ENCODE measurements around the genes SMIM35 and CD3G.

GRCh38 chr11:116979750-116980537 is 118.3 kb downstream of the SIK3 start:
- RRBS, 2 experiments: no CpG with 5 or more reads among the region's 6 CpGs
CAGE:
- cytosol, long polyA minus RNA: no peak
- cytosol, long polyA plus RNA: no peak
- long polyA plus RNA: no peak
- nucleus, long polyA minus RNA: no peak
- nucleus, long polyA plus RNA: no peak

GRCh38 chr11:116981466-116981841 is 116.8 kb downstream of the SIK3 start:
- RRBS, 2 experiments: no CpG with 5 or more reads among the region's 4 CpGs
CAGE:
- cytosol, long polyA minus RNA: no peak
- cytosol, long polyA plus RNA: no peak
- long polyA plus RNA: no peak
- nucleus, long polyA minus RNA: no peak
- nucleus, long polyA plus RNA: no peak

DNA sequence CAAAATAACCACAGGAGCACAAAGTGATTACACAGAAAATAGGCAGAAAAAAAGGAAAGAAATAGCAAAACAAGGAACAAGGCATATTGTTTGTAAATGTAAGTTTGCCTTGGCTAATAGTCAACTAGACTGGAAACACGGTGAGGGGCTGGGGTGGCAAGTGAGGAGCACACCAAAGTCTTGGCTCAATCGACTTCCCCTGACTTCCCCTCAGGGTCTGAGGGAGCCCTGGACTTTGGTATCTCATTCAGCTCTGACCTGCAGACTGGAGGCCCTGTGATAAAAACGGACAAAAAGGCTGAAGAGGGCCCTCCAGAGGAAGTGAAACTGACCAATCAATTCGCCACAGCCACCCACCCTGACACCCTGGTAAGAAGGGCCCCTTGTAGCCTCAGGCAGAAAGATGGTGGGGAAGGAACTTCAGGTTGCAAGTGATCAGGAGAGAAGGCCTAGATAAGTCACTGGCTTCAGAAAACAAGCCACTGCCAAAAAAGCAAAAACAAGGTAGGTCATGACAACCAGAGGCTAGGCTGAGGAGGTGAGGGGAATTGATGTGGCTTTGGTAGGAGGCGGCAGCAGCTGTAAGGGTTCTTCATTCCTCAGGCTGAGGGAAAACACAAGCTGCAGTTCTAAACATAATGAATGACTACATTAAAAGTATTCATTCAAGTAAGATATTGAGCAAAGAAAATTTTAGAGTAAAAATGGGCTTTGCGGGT is 1.7 kb downstream of the SIK3 start:
- RRBS, 2 experiments: no CpG with 5 or more reads among the region's 6 CpGs
CAGE:
- cytosol, long polyA minus RNA: no peak
- cytosol, long polyA plus RNA: no peak
- long polyA plus RNA: no peak
- nucleus, long polyA minus RNA: no peak
- nucleus, long polyA plus RNA: no peak

GRCh38 chr11:117167690-117169022 is 10.4 kb upstream of the SIDT2 start:
- RRBS, 2 experiments: no CpG with 5 or more reads among the region's 9 CpGs
CAGE:
- cytosol, long polyA minus RNA: start-site peak on the plus strand at chr11:117167976-117168062, 54 reads; start-site peak on the plus strand at chr11:117168169-117168229, 65 reads; start-site peak on the plus strand at chr11:117168626-117168630, 30 reads; start-site peak on the plus strand at chr11:117168687-117168692, 25 reads
- cytosol, long polyA plus RNA: no peak
- long polyA plus RNA: no peak
- nucleus, long polyA minus RNA: no peak
- nucleus, long polyA plus RNA: no peak

DNA sequence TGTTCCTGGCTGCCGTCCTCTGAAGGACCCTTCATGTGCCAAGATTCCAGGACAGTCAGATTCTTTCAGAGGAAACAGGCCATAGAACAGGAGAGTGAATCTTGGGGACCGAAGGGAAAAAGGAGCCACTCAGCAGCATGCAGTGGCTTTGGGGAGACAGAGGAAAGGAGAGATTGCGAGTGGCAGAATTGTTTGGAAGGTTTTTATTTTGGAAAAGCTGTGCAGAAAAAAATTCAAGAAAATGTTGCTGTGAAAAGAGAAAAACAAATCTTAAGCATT is 5.7 kb downstream of the TAGLN start:
- RRBS, 2 experiments: no CpG with 5 or more reads among the region's 3 CpGs
CAGE:
- cytosol, long polyA minus RNA: no peak
- cytosol, long polyA plus RNA: no peak
- long polyA plus RNA: no peak
- nucleus, long polyA minus RNA: no peak
- nucleus, long polyA plus RNA: no peak

GRCh38 chr11:117220974-117221686 is 10.7 kb downstream of the PCSK7 start:
- RRBS, 2 experiments: no CpG with 5 or more reads among the region's 8 CpGs
CAGE:
- cytosol, long polyA minus RNA: no peak
- cytosol, long polyA plus RNA: no peak
- long polyA plus RNA: no peak
- nucleus, long polyA minus RNA: no peak
- nucleus, long polyA plus RNA: no peak

DNA sequence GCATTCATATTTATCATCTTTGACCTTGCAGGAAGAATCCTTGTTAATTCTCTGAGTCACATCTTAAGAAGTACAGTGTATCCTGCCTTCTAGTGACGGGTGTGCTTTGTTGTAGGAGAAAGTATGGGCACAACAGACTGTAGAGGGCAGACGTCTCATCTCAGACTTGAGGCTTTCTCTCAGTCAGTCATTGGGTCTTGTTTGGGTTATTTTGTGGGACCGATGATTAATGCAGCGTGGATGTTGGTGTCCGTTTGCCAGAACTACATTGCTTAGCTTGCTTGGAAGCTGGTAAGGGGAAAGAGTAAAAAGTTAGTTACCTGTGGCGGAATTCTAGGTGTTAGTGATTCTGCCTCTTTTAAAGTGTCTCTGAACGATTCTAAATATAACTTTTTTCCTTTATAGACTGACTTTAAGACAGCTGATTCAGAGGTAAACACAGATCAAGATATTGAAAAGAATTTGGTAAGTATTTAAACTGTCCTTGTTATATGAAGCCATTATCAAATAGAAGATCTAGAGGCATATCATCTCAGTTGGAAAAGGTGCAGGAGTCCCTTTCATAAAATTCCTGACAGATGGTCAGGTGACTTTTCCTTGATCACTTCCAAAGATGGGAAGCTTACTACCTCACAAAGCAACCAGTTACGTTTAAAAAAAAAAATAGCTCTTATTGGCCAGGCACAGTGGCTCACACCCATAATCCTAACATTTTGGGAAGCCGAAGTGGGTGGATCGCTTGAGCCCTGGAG is 7.1 kb downstream of the RNF214 start:
- RRBS, 2 experiments: no CpG with 5 or more reads among the region's 10 CpGs
CAGE:
- cytosol, long polyA minus RNA: no peak
- cytosol, long polyA plus RNA: no peak
- long polyA plus RNA: no peak
- nucleus, long polyA minus RNA: start-site peak on the plus strand centred at position 340 of the sequence, 5 bp wide, 6 reads
- nucleus, long polyA plus RNA: no peak

DNA sequence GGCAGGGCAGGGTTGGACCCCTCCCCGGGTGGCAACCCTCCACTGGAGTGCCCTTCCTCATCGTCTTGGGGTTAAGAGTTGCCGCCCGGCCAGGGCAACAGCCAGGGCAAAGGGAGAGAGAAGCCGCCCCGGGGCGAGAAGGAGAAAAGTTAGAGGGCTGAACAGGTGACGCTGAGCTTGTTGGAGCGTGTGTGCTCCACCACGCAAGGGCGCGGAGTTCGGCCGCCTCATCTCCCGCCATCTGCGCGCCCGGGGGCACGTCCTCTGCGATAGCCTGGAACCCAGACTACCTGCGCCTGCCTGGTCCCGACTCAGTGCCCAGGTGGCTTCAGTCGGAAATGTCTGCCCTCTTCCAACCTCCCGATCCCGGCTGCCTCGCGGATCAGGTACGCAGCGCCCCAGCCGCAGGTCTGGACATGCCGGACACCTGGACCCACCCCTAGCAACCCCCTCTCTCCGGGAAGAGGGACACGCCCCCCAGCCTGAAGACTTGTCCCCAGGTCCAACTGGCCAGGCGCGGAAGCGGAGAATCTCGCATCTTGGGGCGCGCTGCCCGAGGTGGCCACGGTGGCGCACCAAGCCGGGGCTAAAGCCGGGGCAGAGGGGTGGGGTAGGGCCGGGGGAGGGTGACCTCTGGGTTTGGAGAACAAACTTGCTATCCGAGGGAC is 1.1 kb downstream of the DSCAML1 start:
- RRBS, 2 experiments: 39 to 43% methylated on average over 12 to 13 of the region's 46 CpGs
CAGE:
- cytosol, long polyA minus RNA: no peak
- cytosol, long polyA plus RNA: no peak
- long polyA plus RNA: no peak
- nucleus, long polyA minus RNA: no peak
- nucleus, long polyA plus RNA: no peak

DNA sequence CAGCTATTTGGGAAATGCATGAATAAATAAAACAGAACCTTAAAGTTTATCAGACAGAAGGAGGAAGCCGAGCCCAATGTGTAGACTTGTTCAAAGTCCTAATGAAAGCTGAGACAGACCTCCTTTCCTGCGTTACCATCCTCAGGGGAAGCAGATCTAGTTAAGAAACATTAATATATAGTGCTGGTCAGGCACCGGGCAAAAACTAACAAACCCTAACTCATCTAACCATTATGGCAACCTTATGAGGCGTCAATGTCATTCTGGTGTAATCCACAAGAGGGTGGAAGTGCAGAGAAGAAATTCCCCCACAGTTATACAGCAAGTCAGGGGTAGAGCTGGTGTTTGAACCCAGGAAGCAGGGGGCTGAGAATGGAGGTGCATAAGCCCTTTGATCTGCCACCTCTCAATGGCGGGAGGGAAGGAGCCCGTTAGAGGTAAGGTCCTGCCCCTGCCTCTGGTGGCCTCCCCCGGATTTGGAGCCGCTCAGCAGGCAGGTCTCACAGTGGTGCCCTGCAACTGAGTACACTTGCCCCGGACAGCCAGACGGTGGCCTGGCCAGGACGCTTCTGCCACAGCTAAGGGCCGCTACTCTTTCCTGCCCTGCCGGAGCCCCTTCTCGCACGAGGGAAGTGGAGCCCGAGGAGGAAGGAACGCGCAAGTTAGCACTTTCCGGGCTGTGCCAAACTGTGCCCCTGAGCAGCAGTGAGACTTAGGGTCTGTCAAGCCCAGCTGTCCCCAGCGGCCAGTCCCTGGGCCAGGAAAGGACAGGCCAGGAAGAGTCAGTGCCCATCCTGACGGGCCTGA is 1.2 kb downstream of the FXYD2 start:
- RRBS, 2 experiments: 2 to 3% methylated on average over 13 of the region's 21 CpGs
CAGE:
- cytosol, long polyA minus RNA: no peak
- cytosol, long polyA plus RNA: no peak
- long polyA plus RNA: no peak
- nucleus, long polyA minus RNA: no peak
- nucleus, long polyA plus RNA: no peak

GRCh38 chr11:117826753-117827223 is 2.2 kb upstream of the FXYD2 start:
- RRBS, 2 experiments: no CpG with 5 or more reads among the region's 2 CpGs
CAGE:
- cytosol, long polyA minus RNA: no peak
- cytosol, long polyA plus RNA: no peak
- long polyA plus RNA: no peak
- nucleus, long polyA minus RNA: no peak
- nucleus, long polyA plus RNA: no peak

GRCh38 chr11:117879844-117880421 is 3.5 kb upstream of the FXYD6 start:
- RRBS, 2 experiments: no CpG with 5 or more reads among the region's 7 CpGs
CAGE:
- cytosol, long polyA minus RNA: no peak
- cytosol, long polyA plus RNA: no peak
- long polyA plus RNA: no peak
- nucleus, long polyA minus RNA: no peak
- nucleus, long polyA plus RNA: no peak

GRCh38 chr11:117952902-117953440 is 23.8 kb upstream of the TMPRSS13 start:
CAGE:
- cytosol, long polyA minus RNA: no peak
- cytosol, long polyA plus RNA: no peak
- long polyA plus RNA: no peak
- nucleus, long polyA minus RNA: no peak
- nucleus, long polyA plus RNA: no peak

DNA sequence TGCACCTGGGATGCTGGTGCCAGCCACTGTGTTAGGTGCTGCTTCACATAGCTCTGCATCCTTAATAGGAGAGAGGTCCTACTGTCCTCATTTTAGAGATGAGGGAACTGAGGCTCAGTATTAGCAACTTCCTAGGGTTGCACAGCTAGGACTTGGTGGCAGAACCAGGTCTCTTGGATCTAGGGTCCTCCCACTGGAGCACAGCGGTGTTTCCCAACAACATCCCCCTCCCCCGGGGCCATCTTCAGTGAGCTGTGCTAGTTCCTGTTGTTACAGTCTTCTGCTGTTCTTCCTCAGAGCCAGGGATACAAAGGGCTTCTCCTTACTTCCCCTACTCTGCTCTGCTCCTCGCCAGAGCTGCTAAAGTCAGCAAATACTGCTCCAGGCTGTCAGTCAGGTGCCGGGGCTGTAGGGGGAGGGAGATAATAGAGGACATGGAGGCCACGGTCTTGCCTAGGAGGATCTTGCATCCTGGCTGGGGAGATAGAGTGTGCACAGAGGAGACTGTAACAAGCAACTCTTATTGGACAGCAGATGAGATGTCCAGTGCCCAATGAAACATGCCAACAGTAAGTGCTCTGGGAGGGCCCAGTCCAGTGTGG is 8.1 kb downstream of the IL10RA start:
- RRBS, 2 experiments: no CpG with 5 or more reads among the region's 5 CpGs
CAGE:
- cytosol, long polyA minus RNA: no peak
- cytosol, long polyA plus RNA: no peak
- long polyA plus RNA: no peak
- nucleus, long polyA minus RNA: no peak
- nucleus, long polyA plus RNA: no peak

DNA sequence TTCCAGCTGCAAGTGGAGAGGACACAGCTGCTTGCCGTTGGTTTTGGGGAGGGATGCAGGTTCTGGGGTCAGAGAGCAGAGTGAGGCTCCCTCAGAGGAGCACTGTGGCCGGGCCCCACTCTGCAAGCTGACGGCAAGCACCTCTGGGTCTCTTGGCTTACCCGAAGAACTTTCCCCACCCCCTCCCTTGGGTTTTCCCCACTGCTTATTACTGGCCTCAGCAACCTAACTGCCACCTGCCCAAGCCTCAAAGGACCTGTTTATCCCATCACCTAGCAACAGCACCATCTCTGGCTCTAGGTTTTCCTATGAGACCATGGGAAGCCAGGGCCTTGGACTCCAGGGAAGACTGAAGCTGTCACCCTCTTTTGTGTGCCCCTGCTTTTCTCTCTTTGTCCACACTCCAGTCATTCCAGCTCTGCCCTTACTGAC is at the start of gene SMIM35:
TSS of gene SMIM35 (minus strand) at position 145 of the 432 bp plus-strand sequence.
- RRBS, 2 experiments: no CpG with 5 or more reads among the region's 4 CpGs
CAGE:
- cytosol, long polyA minus RNA: no peak
- cytosol, long polyA plus RNA: no peak
- long polyA plus RNA: no peak
- nucleus, long polyA minus RNA: no peak
- nucleus, long polyA plus RNA: no peak

- RRBS, 2 experiments: no CpG with 5 or more reads among the region's 8 CpGs
CAGE:
- cytosol, long polyA minus RNA: no peak
- cytosol, long polyA plus RNA: no peak
- long polyA plus RNA: no peak
- nucleus, long polyA minus RNA: no peak
- nucleus, long polyA plus RNA: no peak
Measured at GRCh38 chr11:118227835-118228534, 3.2 kb upstream of the JAML start.

DNA sequence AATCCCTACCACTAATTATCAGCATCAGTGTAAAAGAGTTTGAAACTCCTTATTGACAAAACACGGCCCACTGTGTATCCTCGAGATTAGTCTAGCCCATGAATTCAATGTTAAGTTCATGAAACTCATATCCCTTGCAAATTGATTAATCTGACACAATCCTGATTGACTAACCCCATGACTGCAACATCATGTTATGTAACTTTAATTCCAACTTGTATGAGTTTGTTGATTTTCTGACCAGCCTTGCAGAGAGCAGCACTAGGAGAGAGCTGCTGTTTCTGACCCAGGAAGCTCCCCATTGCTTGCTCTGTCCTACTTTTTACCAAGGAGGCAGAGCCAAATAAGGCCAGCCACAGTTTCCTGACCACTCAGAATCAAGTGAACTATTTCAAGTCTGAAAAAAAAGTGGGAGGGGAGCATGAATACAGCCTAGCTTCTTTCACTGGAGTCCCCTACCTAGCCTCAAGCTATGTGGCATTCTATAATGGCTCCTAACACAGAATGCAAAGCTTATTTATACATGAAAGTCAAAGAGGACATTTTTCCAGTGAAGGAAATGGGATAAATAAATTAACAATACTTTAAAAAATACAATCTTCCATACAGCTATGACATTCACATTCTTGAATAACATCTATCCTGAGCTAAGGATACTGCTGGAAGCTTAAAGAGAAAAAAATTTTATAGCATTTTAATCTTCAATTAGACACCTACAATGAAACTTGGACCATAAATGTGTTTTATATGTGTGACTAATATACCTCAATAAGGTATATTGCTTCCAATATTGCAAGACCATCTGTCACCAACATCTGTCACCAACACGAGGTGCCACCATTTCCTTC is 13.1 kb downstream of the MPZL3 start:
- RRBS, 2 experiments: no CpG with 5 or more reads among the region's 3 CpGs
CAGE:
- cytosol, long polyA minus RNA: no peak
- cytosol, long polyA plus RNA: no peak
- long polyA plus RNA: no peak
- nucleus, long polyA minus RNA: no peak
- nucleus, long polyA plus RNA: no peak

GRCh38 chr11:118241233-118242416 is 10.5 kb downstream of the MPZL3 start:
- RRBS, 2 experiments: no CpG with 5 or more reads among the region's 12 CpGs
CAGE:
- cytosol, long polyA minus RNA: no peak
- cytosol, long polyA plus RNA: no peak
- long polyA plus RNA: no peak
- nucleus, long polyA minus RNA: no peak
- nucleus, long polyA plus RNA: no peak

GRCh38 chr11:118258350-118259159 is 5.5 kb downstream of the MPZL2 start:
- RRBS, 2 experiments: no CpG with 5 or more reads among the region's 6 CpGs
CAGE:
- cytosol, long polyA minus RNA: no peak
- cytosol, long polyA plus RNA: no peak
- long polyA plus RNA: no peak
- nucleus, long polyA minus RNA: no peak
- nucleus, long polyA plus RNA: no peak

GRCh38 chr11:118344049-118344636 is at the start of gene CD3G:
Gene CD3G, plus strand, starts transcription at chr11:118344344.
- RRBS, 2 experiments: no CpG with 5 or more reads among the region's 5 CpGs
CAGE:
- cytosol, long polyA minus RNA: no peak
- cytosol, long polyA plus RNA: no peak
- long polyA plus RNA: no peak
- nucleus, long polyA minus RNA: no peak
- nucleus, long polyA plus RNA: no peak

DNA sequence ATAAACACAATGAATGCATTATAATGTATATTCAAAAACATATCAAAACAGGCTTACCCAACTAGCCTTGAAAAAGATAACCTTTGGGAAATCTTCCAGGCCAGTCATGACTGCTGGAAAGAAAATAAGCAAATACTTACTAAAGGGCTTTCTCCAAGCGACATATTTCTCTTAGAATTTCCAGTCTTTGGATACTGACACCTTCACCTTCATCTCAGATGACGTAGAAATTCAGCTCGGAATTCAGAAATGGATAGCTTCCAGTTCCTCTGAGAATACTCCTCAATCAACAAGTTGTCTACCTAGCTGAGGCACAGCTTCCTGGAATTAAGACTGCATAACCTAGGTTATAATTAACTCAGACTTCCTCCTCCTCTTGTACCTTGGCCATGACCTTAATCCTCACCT is 17.2 kb downstream of the ATP5MG start:
- RRBS, 2 experiments: no CpG with 5 or more reads among the region's 3 CpGs
CAGE:
- cytosol, long polyA minus RNA: no peak
- cytosol, long polyA plus RNA: no peak
- long polyA plus RNA: no peak
- nucleus, long polyA minus RNA: no peak
- nucleus, long polyA plus RNA: no peak